ENCODE measurements around a stretch of chr5.

- RRBS: no CpG with 5 or more reads among the region's 7 CpGs
Observed at GRCh38 chr5:59037858-59038625, 455.2 kb downstream of the RAB3C start.

GRCh38 chr5:59124822-59125842, 542.3 kb downstream of the RAB3C start:
- RRBS: no CpG with 5 or more reads among the region's 8 CpGs

- RRBS: no CpG with 5 or more reads among the region's 3 CpGs
Observed at GRCh38 chr5:59194105-59194448, 611.2 kb downstream of the RAB3C start.

DNA sequence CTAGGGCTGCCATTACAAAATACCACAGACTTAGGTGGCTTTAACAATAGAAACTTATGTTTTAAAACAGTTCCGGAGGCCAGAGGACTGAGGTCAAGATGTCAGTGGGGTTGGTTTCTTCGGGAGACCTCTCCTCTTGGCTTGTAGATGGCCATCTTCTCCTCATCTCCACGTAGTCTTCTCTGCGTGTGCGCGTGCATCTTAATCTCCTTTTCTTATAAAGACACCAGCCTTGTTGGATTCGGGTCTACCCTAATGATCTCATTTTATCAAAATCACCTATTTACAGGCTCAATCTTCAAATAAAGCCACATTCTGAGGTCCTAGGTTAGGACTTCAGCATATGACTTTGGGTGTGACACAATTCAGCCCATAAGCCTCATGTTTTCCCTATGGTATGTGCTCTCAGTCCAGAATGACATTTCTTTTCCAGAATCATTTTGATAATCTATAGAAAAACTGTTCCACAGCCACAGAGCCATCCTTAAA, 562.3 kb downstream of the PDE4D start:
- RRBS: no CpG with 5 or more reads among the region's 7 CpGs

DNA sequence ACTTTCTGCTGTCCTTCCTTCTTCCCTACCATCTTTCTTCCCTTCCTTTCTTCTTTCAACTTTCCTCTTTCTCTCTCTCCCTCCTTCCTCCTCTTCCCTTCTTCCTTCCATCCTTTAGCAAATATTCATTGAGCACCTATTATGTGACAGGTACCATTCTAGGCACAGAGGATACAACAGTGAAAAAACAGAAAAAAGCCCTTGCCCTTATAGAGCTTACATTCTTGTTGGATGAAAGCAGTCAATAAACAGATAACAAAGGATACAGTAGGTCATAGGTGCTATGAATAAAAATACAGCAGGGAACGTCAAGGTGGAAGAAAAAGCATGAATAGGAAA, 374.5 kb downstream of the PDE4D start:
- RRBS: no CpG with 5 or more reads among the region's 1 CpG

GRCh38 chr5:59562389-59563571, 330.7 kb downstream of the PDE4D start:
- RRBS: no CpG with 5 or more reads among the region's 5 CpGs

DNA sequence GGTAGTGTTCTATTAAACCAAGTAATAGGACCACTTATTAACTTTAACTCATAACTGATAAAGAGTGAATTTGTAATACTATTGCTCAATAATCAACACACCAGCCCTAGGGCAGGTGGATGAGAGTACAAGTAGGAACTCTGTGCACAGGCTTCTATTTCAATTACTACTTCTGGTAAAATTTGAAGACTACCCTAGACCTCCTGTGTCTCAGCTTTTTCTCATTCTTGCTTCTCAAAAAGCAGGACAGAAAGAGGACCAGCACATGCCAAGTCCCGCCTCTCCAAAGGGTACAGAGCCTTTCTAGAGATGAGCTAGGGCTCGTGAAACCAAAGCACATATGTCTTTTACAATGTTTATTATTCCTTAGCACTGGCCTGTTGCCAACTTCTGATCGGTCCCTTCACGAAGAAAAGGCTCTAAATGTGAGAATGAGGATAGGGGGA, 309.9 kb downstream of the PDE4D start:
- RRBS: no CpG with 5 or more reads among the region's 4 CpGs

DNA sequence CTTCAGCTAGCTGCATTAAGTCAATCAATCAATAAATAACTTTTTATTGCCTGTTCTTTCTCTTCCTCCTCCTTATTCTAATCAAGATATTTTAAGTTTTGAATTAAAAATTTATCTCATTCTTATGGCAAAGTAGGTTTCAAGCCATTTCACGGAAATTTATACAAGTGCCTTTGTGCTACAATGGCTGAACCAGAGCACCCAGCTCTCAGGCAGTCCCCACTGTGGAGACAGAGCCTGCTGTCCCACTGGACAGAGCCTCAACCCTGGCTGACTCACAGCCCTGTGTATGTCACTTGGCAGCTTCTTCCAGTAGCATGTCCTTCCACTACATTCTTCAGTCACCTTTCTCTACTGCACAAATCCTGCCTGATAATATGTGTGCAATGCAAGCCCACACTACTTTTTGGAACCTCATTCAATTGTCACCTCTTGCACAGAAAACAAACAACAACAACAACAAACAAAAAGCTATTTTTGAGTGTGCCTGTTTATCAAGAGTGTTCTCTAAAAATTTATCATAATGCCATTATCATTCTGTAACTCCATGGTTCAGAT, 253.1 kb downstream of the PDE4D start:
- RRBS: no CpG with 5 or more reads among the region's 1 CpG

- RRBS: no CpG with 5 or more reads among the region's 3 CpGs
Observed at GRCh38 chr5:59649395-59649659, 244.2 kb downstream of the PDE4D start.

DNA sequence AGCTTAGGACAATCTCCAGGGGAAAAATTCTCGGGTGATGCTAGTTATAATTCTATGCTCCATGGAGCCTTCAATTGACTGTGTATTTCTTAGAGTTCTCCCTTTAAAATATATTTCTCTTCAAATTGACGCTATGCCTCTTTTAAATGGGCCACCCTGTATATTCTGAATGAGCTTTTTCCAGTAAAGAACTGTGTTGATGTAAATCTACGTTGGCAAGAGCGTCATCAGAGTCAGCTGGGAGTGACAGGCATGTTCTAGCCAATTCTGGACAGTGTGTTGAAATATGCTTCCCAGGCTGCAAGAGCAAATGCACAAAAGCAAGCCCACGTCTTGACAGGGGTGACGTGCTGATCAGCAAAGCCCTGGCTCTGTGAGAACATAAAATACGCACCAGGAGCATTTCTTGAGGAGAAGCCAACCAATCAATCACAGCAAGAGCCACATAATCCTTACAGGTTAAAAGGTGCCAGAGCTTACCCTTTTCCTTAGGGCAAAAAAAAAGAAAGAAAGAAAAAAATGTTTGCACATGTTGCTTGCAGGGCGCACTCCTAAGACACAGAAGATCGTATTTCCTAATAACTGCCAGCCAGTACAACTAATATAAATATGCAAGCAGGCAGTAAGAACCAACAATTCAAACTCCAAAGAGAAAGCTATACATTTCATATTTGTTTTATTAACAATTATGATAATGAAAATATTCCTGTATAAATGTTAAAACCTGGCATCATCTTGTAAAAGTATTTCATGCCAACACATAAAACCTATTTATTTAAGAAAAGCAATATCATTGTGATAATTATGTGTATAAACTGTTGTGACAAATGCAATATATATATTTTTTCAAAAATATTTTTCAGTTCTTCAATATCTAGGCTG, 148.0 kb downstream of the PDE4D start:
- RRBS: no CpG with 5 or more reads among the region's 9 CpGs

DNA sequence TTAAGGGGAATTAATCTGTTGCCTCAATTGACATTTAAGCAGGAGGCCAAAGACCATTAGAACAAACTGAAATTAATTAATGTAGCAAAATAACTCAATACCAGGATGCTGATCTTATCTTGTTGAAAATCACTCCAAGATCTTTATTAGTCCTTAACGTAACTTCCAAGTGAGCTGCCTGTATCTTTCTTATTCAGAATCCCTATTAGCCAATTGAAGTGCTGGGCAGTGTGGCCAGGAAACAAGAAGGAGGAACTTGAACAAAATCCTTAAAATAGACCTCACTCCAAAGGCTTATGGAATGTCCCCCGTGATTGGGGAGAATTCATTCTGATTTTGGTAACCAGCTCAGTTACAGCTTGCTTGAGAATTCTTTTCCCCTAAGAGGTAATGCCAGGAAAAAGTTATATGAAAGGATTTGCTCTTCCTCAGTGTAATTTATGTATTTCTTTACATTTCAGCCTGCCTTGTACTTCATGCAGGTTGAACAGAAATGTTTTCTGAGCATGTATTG, 171.0 kb downstream of the DEPDC1B start:
- RRBS: no CpG with 5 or more reads among the region's 2 CpGs

GRCh38 chr5:60541613-60541873, 158.4 kb downstream of the DEPDC1B start:
- RRBS: no CpG with 5 or more reads among the region's 1 CpG

- RRBS: no CpG with 5 or more reads among the region's 2 CpGs
Observed at GRCh38 chr5:61328975-61329320, 3.1 kb upstream of the ZSWIM6 start.

- RRBS: no CpG with 5 or more reads among the region's 2 CpGs
Observed at GRCh38 chr5:61413857-61414356, 81.8 kb downstream of the ZSWIM6 start.

- RRBS: no CpG with 5 or more reads among the region's 4 CpGs
Observed at GRCh38 chr5:61496204-61496666, 164.2 kb downstream of the ZSWIM6 start.

DNA sequence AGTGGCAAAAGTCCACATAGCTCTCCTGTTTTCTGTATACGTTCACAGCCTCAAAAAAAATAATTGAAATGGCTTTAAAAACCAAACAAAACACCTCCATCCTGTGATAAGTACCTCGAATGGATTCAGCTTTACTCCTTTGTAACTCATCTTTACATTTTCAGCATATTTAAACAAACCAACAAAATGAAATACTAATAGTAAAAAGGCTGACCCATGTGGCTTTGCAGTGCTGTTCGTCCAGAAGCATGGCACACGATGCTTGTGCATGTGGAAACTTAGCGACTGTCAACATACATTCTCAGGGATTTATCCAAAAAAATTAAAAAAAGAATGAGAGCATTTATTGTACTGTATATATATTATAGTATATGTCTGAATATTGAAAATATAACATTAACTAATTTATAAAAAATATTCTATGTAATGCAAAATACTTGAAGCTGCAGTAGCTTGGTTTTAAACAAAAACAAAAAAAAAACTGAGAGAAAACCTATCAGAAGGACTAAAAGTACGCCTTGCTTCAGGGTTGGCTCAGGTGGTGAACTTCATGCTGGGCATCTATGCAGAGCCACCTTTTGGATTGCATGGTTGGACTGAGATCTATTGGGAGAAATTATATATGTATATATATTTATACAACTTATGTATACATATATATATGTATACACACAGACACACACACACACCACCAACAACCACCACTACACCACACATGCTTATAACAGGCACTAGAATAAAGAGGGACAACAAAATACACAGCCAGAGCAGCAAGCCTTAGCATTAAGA, 212.7 kb downstream of the ZSWIM6 start:
- RRBS: no CpG with 5 or more reads among the region's 6 CpGs

- RRBS: 11% methylated on average over 24 of the region's 88 CpGs
Observed at GRCh38 chr5:61625520-61626785, 293.9 kb downstream of the ZSWIM6 start.

DNA sequence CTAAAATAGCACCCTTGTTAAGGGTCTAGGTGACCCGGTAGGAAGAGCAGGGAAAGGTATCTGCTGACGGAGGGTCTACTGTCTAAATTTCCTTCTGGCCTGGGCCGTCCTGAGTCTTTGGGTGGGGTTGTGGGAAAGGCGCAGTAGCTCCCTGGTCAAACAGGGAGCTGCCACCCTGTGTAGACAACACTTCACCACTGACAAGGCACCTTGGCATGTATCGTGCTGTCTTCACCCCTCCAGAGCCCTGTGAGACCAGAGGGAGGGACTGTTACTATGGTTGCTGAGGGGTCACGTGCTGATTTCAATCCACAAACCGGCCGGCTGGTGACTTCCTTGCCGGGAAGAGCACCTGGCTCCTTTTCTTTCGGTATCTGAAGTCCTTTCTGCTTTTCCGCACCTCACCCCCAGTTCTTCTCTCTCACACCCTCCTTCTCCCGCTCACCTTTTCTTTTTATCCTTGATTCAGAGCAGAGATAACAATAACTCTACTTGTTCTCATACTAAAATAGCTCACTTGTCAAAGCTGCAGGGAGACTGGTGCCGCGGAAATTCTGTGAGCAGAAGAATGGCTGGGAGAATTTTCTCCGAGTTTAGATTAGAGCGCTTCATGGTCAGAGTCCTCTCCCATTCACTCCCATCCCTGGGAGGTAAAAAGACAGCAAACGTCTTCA, 327.2 kb downstream of the ZSWIM6 start:
- RRBS: no CpG with 5 or more reads among the region's 17 CpGs

GRCh38 chr5:61790626-61791206, 458.7 kb downstream of the ZSWIM6 start:
- RRBS: no CpG with 5 or more reads among the region's 4 CpGs

Data from skeletal muscle cell (primary cell).